Measurements from ENCODE around the genes DYNC1H1, HSP90AA1 and ZNF839.

DNA sequence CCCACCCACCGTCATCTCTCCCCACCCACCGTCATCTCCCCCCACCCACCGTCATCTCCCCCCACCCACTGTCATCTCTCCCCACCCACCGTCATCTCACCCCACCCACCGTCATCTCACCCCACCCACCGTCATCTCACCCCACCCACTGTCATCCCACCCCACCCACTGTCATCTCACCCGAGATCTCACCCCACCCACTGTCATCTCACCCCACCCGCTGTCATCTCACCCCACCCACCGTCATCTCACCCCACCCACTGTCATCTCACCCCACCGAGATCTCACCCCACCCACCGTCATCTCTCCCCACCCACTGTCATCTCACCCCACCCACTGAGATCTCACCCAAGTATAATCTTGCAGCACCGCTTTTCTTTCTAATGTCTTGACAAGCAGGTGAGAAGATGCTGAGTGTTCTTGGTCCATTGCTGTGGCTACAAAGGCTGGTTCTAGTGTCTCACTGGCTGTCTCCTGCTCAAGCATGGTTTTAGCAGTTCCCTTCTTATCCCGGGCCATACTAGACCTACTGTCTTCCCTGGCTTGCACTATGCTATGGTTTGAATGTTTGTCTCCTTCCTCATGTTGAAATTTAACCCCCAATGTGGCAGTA is 48.0 kb upstream of the PPP2R5C start:
- PRO-cap: no peak
- RAMPAGE, long total RNA, 4 experiments: no peak in any of the 4 experiments

DNA sequence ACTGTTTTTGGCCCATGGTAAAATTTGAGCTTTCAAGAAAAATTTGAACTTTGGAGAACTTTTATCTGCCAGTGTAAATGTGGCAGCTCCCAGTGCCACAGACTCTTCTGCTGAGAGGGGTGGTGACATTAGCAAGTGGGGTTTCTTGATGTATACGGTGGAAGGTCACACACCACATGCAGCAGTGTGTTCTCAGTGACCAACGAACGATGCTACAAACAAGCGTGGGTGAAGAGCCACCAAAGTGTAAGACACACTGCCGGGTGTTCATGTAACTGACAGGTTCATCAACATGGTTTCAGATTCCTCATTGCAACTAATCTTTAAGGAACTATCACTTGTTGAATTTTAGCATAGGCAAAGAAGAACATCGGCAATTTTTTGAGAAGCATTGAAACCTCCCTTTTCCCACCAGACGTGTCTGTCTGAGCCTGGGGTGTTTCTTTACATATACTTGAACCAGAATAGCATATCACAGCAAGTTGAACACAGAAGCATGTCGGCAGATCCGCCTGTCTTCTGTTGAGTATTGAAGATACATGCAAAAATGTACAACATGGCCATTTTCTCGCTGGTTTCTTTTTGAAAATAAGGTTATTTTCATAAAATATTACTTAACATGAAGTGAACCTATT is 58.8 kb downstream of the PPP2R5C start:
- PRO-cap: no peak
- RAMPAGE, long total RNA, 4 experiments: no peak in any of the 4 experiments

DNA sequence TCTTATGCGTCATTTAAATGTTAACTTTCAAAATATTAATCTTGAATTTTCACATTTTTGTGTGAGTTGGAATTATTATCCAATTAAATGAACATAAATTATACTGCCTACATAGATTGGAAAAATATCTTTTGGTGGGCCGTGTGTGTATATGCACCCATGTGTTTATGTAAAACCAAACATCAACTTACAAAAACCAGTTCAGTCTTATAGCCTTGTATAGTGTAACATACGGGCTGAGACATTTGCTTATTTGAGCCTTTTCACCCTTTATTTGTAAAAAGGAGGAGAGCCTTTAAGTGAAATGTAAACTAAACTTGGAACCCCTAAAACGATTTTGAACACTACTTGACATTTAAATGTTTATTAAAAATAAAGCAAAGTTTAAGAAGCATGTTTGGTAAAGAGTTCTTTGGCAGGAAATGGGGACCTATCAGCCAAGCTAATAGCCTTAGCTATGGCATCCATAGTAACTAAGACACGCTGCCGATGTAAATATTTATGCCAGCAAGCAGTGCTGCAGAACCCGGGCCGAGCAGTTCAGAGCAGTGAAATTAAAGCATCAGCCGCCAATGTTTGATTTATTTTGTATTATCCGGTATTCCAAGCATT is 61.4 kb downstream of the PPP2R5C start:
- PRO-cap: no peak
- RAMPAGE, long total RNA, 4 experiments: no peak in any of the 4 experiments

- PRO-cap: no peak
- RAMPAGE, long total RNA, 4 experiments: start-site peak on the plus strand in 3 of 4 experiments, at chr14:101823739-101823858 at its widest, 23 to 58 reads per replicate
These were observed 62.1 kb downstream of the PPP2R5C start for GRCh38 chr14:101823377-101824161.

DNA sequence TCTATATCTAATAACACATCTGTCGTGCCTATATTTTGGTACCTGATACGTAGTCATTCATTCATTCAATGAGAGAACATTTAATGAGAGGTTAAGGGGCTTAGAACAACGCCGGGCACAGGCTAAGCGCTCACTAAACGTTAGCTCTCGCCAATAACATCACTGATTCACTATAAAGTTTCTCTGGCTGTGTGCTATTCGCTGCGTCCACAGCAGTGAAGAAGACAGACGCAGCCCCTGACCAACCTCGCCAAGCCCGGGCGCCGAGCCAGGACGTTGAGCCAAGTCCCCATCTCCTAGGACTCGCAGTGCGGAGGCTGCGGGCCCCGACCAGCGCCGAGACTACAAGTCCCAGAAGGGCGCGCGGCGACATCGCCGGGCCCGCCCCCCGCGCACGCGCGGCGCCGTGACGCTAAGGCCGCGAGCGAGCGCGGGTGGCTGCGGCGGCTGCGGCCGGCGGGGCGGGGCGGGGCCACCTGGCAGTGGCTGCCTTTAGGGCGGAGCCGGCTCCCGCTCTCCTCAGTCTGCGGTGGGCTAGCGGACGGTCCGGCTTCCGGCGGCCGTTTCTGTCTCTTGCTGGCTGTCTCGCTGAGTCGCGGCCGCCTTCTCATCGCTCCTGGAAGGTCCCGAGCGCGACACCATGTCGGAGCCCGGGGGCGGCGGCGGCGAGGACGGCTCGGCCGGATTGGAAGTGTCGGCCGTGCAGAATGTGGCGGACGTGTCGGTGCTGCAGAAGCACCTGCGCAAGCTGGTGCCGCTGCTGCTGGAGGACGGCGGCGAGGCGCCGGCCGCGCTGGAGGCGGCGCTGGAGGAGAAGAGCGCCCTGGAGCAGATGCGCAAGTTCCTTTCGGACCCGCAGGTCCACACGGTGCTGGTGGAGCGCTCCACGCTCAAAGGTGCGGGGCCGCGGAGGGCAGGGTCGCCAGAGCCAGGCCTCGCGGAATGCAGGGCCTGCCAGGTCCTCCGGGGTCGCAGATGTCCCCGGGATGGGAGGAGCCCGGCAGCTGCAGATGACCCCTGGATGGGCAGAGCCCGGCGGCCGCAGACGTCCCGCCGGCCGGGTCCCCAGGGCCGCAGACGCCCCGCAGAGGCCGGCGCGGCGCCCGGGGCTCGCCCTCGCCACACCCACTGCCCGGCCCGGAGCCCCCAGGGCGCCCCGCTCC is at the start of gene DYNC1H1:
Gene DYNC1H1, plus strand, starts transcription at position 522 of the 1,163 bp plus-strand sequence.
- PRO-cap: unidirectional peak, plus-strand start at position 415 of the sequence; unidirectional peak, plus-strand start at position 522 of the sequence
- RAMPAGE, long total RNA, 4 experiments: start-site peak on the plus strand in 4 of 4 experiments, centred at positions 507 to 541 of the sequence, 608 to 1,272 reads per replicate

DNA sequence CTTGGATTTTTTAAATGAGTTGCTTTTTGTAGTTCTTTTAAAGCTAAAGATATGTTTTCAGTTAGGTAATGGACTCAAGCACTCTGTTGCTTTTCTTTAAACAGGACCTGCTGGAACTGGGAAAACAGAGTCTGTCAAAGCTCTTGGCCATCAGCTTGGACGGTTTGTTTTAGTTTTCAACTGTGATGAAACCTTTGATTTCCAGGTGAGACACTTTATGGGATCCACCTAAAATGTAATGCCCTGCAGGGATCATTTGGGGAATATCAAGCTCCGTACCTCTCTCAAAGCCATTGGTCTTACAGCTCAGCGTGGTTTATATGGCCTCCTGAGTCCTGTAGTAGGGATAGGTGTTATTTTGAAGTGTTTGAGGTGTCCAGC is 42.5 kb downstream of the DYNC1H1 start:
- PRO-cap: no peak
- RAMPAGE, long total RNA, 4 experiments: no peak in any of the 4 experiments

DNA sequence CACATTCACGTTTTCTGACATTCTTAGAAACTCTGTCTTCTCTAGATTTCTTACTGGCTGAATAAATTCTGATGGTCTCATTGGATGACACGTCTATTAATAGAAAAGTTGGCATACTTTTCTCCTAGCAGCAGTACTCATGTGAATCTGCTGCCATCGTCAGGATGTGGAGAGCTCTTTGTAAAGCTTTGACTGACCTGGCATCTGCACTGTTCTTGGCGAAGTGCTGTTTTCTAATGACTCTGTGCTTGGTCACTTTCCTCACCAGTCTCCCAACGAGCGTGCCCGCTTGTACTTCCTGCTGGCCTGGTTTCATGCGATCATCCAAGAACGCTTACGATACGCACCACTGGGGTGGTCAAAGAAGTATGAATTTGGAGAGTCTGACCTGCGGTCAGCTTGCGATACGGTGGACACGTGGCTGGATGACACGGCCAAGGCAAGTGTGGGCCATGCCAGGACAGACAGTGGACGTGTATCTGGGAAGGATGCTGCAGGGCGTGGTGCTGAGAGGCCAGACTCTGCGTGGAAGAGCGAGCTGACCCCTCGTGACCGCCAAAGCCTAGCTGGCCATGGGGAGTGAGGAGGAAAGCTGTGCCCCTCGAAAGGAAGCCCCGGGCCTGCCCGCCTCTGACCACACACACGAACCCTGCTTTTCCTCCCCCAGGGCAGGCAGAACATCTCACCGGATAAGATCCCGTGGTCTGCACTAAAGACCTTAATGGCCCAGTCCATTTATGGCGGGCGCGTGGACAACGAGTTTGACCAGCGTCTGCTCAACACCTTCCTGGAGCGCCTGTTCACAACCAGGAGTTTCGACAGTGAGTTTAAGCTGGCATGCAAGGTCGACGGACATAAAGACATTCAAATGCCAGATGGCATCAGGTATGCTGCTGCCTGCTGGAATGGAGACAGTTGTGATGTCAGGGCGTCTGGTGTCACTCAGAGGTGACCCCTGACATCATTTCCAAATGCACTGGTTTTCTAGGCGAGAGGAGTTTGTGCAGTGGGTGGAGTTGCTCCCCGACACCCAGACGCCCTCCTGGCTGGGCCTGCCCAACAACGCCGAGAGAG is 42.9 kb downstream of the HSP90AA1 start:
- PRO-cap: no peak
- RAMPAGE, long total RNA, 4 experiments: no peak in any of the 4 experiments

GRCh38 chr14:102048346-102048918 is 38.4 kb downstream of the HSP90AA1 start:
- PRO-cap: no peak
- RAMPAGE, long total RNA, 4 experiments: no peak in any of the 4 experiments

- PRO-cap: no peak
- RAMPAGE, long total RNA, 4 experiments: no peak in any of the 4 experiments
These were observed 36.4 kb downstream of the HSP90AA1 start for GRCh38 chr14:102050361-102051000.

DNA sequence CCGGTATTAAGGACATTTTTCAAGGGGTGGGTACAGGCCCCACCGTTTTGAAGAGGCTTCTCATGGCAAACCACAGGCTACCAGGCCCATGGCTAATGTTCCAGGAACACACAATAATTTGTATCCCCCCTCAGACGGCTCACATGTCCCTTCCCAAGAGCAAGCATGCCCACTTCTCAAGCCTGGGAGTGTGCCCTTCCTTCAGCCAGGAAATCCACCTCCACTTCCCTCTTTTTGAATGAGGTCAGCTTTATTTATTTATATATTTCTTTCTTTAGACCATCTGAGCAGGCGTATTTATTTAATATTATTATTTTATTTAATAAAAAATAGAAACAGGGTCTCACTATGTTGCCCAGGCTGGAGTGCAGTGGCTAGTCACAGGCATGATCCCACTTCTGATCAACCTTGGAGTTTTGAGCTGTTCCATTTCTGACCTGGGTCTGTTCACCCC is 10.0 kb downstream of the HSP90AA1 start:
- PRO-cap: no peak
- RAMPAGE, long total RNA, 4 experiments: no peak in any of the 4 experiments

GRCh38 chr14:102086924-102087187 is at the start of gene HSP90AA1:
Gene HSP90AA1 (minus strand): TSS chr14:102087044.
- PRO-cap: bidirectional peak, plus-strand start at chr14:102087333, minus-strand start at chr14:102087044
- RAMPAGE, long total RNA, 4 experiments: start-site peak on the minus strand in 4 of 4 experiments, at chr14:102087000-102087155 at its widest, 325 to 1,065 reads per replicate

DNA sequence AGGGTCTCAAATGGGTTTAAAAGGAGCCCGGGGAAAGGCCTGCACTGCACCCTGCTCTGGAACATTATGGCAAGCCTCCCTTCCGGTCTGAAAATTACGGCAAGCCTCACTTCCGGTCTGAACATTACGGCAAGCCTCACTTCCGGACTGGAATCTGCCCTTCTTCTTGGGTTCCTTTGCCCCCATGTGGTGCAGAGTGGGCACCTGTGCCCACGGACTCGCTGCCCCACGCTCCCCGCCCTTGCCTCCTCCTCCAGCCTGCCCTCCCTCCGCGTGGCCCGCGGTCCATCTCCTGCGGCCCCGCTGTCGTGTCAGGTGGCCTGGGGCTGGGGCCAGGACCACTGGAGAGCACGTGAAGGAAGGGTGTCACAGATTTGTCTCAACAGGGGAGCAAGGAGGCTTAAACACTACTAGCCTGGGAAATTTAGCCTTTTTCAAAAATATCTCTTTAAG is 77.4 kb downstream of the MOK start:
- PRO-cap: no peak
- RAMPAGE, long total RNA, 4 experiments: no peak in any of the 4 experiments

- PRO-cap: bidirectional peak, plus-strand start at chr14:102319775, minus-strand start at chr14:102319658
- RAMPAGE, long total RNA, 4 experiments: no peak in any of the 4 experiments
These were observed at the start of gene ZNF839 for GRCh38 chr14:102318998-102320058. Gene ZNF839 (plus strand): TSS chr14:102319746.

GRCh38 chr14:102431650-102432070 is 68.9 kb downstream of the TECPR2 start:
- PRO-cap: no peak
- RAMPAGE, long total RNA, 4 experiments: no peak in any of the 4 experiments

DNA sequence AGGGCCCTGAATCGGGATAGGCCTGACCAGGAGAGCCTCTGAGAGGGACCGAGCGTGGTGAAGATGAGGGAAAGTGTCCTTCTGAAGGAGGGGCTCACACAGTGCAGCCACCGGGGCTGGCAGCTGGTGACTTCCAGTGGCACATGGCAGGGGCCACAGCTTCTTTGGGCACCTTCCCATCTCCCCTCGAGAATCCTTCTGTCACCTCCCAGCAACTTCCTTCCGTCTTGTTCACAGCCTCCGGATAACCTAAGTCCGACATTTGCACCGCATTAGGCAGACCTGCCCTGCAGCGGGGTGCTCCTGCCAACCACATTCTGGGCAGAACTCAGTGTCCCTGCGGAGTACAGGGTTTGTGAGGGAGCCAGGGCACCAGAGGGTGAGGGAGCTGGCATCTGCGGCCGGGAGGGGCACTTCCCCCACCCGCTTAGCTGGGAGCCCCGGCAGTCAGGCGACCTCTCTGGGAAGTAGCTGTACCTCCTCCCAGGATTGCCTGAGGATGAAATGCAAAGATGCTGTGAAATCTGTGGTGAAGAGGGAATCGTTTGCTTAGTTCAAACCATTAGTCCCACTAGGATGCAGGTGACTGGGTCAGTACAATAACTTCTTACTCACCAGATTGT is 58.7 kb downstream of the ANKRD9 start:
- PRO-cap: no peak
- RAMPAGE, long total RNA, 4 experiments: no peak in any of the 4 experiments

DNA sequence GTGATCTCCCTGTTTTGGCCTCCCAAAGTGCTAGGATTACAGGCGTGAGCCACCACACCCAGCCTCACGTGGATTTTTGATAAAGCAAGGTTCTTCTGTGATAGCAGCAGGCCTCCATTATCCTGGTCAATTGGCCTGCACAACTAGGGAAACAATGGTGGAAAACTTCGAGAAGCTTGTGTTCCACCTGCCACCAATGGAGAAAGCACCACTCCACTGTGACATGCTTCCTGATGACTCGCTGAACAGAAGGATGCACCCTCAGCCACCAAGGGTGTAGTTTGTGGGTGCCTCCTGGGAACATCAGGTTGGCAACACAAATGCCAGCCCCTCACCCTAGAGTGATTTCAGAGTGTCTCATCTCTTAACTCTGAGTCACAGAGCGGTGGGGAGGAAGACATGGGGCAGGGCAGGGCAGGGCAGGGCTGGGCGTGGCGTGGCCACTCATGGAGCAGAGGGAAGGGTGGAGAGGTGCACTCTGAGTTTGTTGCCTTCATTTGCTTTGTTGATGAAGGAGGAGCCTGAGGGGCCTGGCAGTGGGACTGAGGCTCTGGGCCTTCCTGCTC is 17.8 kb upstream of the ANKRD9 start:
- PRO-cap: no peak
- RAMPAGE, long total RNA, 4 experiments: no peak in any of the 4 experiments

DNA sequence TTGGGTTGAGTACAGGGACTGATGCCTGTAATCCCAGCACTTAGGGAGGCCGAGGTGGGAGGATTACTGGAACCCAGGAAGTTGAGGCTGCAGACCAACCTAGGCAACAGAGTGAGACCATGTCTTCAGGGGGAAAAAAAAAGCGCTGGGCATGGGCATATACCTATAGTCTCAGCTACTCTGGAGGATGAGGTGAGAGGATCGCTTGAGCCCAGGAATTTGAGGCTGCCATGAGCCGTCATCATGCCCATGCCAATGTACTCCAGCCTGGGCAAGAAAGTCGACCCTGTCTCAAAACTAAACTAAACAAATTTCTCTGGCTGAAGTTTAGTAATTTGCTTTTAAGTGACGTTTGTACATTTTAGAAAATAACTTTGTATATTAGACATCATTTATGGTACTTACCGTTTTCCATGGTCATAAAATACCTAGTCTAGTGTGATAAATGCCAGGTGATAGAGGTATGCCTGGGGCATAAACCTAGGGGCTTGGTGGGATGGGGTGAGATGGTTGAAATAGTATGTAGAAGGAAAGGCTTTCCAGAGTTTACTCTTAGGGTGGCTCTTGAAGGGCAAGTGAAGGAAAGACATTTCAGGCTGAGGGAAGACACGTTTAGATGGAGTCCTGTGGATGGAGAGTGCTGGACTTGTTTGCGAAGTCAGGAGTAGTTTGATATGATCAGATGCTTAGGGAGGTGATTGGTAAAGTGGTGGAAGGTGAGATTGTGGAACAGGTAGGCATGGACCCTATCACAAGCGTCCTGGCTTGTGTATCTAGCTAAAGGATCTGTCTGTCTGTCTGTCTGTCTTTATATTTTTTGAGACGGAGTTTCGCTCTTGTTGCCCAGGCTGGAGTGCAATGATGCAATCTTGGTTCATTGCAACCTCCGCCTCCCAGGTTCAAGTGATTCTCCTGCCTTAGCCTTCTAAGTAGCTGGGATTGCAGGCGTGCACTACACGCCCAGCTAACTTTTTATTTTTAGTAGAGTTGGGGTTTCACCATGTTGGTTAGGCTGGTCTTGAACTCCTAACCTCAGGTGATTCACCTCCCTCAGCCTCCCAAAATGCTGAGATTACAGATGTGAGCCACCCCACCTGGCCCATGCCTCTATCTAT is 26.2 kb downstream of the RCOR1 start:
- PRO-cap: no peak
- RAMPAGE, long total RNA, 4 experiments: no peak in any of the 4 experiments

DNA sequence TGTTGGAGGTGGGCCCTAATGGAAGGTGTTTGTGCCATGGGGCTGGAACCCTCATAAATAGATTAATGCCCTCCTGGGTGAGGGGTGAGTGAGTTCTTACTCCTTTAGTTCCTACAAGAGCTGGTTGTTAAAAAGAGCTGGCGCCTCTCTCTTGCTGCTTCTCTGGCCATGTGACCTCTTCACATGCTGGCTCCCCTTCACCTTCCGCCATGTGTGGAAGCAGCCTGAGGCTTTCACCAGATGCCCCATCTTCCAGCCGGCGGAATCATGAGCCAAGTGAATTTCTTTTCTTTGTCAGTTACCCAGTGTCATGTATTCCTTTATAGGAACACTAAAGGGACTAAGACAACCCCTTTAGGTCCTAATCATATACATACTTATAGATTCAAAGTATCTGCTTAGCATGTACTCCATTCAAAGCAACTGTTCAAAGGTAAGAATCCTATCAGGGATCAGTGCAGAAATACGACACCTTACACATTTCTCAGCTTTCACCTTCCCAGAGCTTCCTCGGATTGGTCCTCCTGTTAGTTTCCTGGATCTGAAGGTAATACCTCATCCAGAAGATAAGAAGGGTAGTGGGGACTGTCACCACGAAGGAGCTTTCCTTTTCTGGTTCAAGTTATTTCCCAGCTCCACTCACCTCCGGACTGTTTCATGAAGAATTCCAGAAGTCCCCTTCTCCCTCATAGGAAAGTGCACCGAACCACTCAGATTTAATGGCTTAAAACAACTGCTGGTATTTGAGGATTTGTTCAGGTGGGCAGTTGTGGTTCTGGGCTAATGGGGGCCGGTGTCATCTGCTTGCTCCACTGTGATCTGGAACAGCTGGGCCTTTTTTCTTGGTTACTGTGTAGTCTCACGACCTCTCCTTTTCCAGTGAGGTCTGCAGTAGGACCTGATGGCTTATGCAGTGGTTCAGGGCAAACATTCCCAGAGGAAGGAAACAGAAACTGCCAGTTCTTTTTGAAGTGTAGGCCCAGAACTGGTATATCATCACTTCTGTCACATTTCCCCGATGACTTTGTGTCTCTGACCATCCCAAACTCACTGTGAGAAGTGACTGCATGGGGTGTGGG is 38.0 kb downstream of the RCOR1 start:
- PRO-cap: no peak
- RAMPAGE, long total RNA, 4 experiments: no peak in any of the 4 experiments

- PRO-cap: no peak
- RAMPAGE, long total RNA, 4 experiments: no peak in any of the 4 experiments
These were observed 42.3 kb downstream of the TRAF3 start for GRCh38 chr14:102819271-102820138.

GRCh38 chr14:102867947-102868727 is 54.3 kb upstream of the AMN start:
- PRO-cap: no peak
- RAMPAGE, long total RNA, 4 experiments: no peak in any of the 4 experiments